Colonic mucosa (tissue), 1 donor: Measurements from ENCODE around the gene GASK1A.

DNA sequence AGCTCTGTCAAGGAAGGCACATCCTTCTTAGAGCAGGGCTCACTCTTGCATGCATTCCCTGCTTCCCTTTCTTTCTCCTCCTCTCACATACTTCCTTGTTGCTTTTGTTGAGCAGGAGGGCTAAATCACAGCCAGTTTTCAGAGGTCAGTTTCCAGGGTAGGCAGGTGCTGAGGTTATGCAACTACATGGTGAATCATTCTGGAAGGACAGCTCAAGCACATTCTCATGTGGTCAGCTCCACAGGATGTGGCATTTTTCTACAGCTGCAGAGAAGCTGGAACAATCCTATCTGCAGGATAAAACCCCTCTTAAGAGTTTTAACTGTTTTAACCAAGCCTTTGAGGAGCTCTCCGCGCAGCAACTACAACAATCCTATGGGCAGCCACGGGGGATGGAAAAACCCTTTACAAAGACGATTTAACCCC, 275.7 kb downstream of the ZNF621 start:
- PRO-cap = no peak

- PRO-cap = bidirectional peak, plus-strand start at chr3:41117808, minus-strand start at chr3:41117450
These were observed 81.8 kb upstream of the CTNNB1 start for GRCh38 chr3:41117376-41118101.

GRCh38 chr3:41120204-41120704, 79.1 kb upstream of the CTNNB1 start:
- PRO-cap = no peak

- PRO-cap = no peak
These were observed 182.8 kb downstream of the CTNNB1 start for GRCh38 chr3:41381695-41382905.

DNA sequence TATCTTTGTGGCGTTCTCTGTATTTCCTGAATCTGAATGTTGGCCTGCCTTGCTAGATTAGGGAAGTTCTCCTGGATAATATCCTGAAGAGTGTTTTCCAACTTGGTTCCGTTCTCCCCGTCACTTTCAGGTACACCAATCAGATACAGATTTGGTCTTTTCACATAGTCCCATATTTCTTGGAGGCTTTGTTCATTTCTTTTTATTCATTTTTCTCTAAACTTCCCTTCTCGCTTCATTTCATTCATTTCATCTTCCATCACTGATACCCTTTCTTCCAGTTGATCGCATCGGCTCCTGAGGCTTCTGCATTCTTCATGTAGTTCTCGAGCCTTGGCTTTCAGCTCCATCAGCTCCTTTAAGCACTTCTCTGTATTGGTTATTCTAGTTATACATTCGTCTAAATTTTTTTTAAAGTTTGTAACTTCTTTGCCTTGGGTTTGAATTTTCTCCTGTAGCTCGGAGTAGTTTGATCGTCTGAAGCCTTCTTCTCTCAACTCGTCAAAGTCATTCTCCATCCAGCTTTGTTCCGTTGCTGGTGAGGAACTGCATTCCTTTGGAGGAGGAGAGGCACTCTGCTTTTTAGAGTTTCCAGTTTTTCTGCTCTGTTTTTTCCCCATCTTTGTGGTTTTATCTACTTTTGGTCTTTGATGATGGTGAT, 315.1 kb downstream of the ULK4 start:
- PRO-cap = no peak

GRCh38 chr3:41693801-41694373, 268.0 kb downstream of the ULK4 start:
- PRO-cap = no peak

DNA sequence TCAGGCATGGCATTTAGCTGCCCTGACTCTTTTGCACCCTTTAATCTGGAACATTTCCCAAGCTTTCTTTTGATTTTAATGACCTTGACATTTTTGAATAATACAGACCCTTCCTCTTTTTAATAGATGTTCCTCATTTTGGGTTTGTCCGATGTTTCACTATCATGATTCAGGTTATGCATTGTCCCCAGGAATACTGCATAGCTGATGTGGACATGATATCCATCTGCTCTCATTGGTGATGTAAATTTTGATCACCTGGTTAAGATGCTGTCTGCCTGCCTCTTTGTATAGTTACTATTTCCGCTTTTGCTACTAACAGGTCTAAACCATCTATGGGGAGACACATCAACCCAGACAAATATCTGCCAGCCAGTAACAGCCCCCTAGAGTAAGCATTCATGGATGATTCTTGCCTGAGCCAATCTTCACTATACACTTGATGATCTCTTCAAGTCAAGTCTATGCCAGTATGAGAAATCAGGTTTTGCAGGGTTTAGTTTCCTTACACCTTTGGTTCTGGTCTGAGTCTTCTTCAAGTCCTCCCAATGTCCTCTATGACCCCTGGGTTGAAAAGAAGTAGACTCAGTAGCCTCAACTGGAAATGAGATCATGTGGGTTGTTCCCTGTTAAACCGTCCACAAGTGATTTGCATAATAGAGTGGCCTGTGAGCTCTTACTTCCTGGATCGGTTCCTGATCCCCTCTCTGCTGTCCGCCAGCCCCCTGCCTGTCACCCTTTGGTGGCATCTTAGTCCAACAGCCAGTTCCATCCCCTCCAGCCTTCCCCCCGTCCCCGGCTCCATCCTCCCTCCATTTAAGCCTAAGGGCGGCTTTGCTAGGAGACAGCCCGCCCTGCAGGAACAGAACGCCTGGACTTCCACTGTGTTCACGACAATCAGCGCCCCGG, 50.8 kb upstream of the ULK4 start:
- PRO-cap = bidirectional peak, plus-strand start at position 698 of the sequence, minus-strand start at position 600 of the sequence

- PRO-cap = no peak
These were observed 38.4 kb upstream of the TRAK1 start for GRCh38 chr3:42052340-42053639.

GRCh38 chr3:42100955-42101968, 10.1 kb downstream of the TRAK1 start:
- PRO-cap = no peak

- PRO-cap = no peak
These were observed 11.4 kb downstream of the TRAK1 start for GRCh38 chr3:42102488-42102978.

GRCh38 chr3:42123185-42123860, 32.2 kb downstream of the TRAK1 start:
- PRO-cap = no peak

DNA sequence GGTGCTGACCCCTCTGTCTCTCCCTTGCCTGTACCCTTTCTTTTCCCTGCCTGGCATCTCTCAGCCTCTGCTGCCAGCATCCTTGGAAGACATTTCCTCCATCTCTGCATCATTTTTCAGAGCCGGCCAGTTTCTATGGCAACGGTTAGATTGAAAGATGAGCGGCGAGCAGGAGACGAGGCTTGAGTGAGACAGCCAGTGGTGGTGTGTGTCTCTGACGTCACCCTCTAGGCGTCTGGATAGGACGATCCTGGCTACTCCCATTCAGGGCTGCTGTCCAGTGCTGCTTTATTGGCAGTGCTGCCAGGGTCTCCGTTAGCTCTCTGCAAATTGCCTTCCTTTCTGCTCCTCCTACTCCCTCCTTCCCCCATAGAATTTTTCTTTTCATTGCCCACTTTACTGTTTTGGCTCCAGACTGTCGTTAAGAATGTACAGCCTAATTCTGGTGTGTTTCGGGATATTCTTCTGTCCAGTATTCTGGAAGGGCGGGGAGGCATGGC, 57.9 kb downstream of the TRAK1 start:
- PRO-cap = no peak

GRCh38 chr3:42653772-42654010, 194 bp downstream of the ZBTB47 start:
- PRO-cap = no peak

DNA sequence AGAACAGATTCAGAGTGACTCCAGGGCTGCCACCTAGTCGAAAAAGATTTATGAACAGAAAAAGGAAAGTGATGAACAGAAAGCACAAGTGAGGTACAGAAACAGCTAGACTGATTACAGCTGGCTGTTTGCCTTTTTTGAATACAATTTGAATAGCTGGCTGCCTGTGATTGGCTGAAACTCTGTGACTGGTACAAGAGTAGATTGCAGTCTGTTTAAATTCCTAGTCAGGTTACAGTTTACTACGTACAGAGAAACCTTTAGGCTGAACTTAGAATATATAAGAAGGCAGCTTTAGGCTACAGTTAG, 10.1 kb downstream of the CCDC13 start:
- PRO-cap = no peak

- PRO-cap = no peak
These were observed 492 bp upstream of the HIGD1A start for GRCh38 chr3:42804817-42805147.

- PRO-cap = no peak
These were observed 10.2 kb downstream of the ACKR2 start for GRCh38 chr3:42819440-42819816.

GRCh38 chr3:42873512-42874605, 1.8 kb downstream of the CYP8B1 start:
- PRO-cap = no peak

DNA sequence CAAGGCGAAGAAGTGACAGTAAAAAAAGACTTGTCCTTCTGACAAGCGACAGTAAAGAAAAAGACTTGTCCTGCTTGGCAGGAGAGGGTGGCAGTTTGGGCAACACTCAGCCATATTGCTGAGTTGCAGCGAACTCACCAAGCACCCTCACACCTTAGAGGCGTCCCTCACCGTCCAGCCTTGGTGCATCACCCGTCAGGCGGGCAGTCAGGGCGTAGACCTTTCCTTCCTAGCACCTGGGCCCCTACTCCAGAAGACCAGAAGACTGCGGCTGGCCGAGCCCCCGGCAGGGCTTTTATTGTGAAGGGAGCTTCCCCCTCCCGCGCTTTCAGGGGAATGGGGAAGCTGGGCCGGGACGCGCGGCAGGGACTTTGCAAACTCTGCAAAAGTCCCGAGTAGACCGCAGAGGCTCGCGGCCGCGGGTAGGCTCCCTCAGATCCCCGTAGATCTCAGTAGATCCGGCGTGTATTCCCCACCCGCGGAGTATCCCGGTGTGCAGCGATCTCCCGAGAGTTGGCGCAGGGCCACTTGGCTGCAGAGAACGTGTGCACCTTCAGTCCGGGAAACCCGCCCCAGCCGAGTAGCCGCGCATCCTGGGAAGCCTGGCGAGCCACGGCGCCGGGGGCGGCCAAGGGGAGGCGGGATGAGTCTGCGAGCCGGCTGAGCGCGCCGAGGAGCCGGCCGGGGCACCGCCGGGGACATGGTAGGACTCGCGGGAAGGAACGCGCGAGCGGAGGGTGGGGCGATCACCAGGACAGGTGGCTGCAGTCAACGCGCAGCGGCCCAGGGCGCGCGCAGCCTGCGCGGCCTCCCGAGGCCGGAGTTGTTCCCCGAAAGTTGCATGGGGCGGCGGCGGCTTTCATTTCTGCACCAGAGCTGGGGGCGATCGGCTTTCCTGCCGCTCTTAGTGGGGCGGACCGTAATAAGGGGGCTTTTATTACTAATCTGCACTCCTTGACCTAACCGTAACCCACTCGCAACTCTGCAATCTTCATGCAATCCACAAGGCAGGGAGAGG, at the start of gene GASK1A:
Gene GASK1A (plus strand): TSS at position 369 of the 1,018 bp plus-strand sequence.
- PRO-cap = unidirectional peak, plus-strand start at position 385 of the sequence

- PRO-cap = no peak
These were observed 1.9 kb downstream of the GASK1A start for GRCh38 chr3:42980981-42981365.

DNA sequence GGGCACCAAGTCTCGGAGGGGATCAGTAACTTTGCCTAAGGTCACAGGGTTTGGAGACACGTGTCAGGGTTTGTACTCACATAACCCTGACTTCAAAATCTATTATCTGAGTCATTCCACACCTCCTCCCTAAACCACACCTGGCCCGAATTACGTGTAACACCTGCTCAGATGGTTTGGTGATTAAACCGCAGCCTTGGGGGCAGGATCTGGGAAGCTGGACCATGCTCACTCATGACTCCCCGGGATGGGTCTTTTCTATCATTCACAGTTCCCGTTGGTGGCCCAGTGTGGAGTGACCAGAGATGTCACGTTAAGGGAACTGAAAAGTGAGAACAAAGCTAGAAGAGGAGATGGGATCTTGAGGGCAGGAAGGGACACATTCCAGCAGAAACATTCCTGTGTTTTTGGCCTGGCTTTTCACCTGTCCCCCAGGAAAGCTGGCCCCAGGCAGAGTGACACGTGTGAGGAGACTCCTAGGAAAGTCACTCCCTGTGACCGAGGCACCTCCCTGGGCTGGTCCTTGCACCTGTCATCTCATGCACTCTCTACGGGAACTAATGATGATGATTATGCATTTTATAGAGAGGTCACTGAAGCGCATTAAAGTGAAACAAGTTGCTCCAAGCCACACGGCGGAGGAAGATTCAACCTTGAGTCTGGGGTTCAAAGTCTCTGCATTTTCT, 75.4 kb upstream of the POMGNT2 start:
- PRO-cap = no peak